LNCaP clone FGC (cell line): ENCODE measurements around the genes WIF1 and DYRK2.

DNA sequence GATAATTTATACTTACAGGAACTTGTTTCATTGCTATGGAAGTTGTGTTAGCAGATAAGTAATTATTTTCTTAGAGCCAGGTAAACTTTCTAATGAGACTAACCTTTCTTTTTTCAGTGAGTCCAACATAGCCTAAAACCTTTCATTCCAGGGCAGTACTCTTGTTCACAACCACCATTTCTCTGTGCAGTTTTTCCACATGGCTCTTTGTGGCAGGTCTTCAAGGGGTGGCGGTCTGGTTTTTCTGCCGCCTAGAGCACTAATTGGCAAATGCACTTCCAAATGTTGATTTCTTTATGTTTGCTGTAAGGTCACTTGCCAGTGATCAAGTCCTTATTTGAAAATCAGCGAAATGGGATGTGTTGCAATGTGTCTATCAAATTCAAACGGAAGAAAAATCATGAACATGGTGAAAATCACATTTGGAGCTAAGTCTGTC lies 1.7 kb downstream of the SRGAP1 start:
- RRBS, 2 experiments: no CpG with 5 or more reads among the region's 4 CpGs

- RRBS, 2 experiments: no CpG with 5 or more reads among the region's 5 CpGs
Observed at GRCh38 chr12:63944832-63945361, 100.4 kb downstream of the SRGAP1 start.

DNA sequence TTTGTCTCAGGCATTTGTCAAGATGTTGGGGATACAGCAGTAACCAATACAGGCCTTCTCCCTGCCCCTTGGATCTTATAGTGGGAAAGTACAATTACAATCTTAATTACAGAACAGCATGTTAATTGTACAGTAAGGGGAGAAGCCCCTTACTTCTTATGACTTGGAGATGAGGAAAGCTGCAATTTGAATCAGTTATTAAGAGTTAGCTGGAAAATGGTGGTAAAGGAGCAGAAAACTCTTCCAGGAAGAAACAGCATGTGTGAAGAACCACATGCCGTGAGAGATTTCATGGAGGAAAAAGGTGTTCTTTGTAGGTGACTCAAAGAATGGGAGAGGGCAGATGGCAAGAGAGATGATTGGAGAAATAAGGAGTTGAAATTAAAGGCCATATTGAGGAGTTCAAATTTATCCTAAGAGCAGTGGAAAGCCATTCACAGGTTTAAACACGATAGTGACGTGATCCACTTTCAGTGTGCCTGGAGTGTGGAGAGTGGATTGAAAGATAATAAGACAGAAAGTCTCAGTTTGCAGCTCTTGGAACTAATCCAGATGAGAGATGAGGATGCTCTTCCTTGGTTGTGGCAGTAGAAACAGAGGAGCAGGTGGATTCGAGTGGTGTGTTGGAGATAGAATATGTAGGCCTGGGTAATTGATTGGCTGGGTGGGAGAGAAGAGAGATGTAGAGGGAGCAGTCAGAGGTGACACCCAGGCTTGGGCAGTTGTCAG lies 154.6 kb downstream of the SRGAP1 start:
- RRBS, 2 experiments: no CpG with 5 or more reads among the region's 4 CpGs

GRCh38 chr12:64181250-64182364 lies 40.5 kb downstream of the KICS2 start:
- RRBS, 2 experiments: no CpG with 5 or more reads among the region's 6 CpGs

DNA sequence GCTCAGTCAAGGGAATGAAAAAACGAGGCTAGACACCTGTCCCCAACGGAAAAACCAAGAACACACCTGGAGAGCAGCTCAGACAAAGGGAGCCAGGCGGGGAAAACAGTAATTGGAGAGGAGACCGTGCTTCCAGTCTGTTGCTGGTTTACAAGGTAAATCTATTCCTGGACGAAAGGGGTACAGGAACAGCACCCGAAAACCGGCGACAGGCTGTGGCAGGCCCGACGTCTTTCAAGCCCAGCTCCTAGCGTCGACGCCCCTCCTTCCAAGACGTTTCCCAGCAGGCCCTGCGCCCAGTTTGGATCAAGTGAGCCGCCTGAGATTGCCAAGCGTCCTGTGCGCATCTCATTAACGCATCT lies 1.5 kb downstream of the C12orf56 start:
- RRBS, 2 experiments: no CpG with 5 or more reads among the region's 19 CpGs

DNA sequence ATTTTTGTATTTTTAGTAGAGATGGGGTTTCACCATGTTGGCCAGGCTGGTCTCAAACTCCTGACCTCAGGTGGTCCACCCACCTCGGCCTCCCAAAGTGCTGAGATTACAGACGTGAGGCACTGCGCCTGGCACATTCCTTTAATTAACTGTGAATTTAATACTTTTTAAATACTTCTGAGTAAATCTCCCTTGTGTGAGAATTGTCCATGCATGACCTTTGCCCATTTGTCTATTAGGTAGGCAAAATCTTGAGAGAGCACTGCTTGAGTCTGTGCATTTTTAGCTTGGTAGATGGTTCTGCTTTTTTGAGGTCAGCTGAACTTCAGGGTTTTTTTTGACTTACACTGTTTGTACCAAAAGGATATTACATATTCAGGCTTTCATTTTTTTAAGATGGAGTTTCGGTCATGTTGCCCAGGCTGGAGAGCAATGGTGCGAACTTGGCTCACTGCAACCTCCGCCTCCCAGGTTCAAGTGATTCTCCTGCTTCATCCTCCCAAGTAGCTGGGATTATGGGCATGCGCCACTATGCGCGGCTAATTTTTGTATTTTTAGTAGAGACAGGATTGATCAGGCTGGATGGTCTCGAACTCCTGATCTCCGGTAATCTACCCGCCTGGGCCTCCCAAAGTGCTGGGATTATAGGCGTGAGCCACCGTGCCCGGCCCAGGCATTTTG lies 10.9 kb downstream of the RASSF3 start:
- RRBS, 2 experiments: no CpG with 5 or more reads among the region's 15 CpGs

GRCh38 chr12:65121006-65121804 lies at the start of gene WIF1:
Gene WIF1 (minus strand): TSS chr12:65121305.
- RRBS, 2 experiments: 65 to 69% methylated on average over 29 of the region's 71 CpGs

DNA sequence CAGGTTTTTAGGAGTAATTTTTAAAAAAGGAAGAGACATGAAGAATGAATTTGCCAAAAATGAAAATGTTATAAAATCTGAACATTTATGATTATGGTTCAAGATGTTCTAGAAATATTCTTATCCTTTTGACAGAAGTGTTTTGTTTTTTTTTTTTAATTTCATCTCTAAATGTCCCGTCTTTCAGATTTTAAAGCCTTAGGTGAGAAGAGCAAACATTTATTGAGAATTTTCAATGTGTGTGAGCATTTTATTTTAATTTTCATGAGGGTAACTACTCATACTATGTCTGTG lies 12.3 kb downstream of the LEMD3 start:
- RRBS, 2 experiments: no CpG with 5 or more reads among the region's 1 CpG

- RRBS, 2 experiments: no CpG with 5 or more reads among the region's 3 CpGs
Observed at GRCh38 chr12:65204633-65205393, 35.4 kb downstream of the LEMD3 start.

GRCh38 chr12:65823383-65824357 lies 613 bp upstream of the HMGA2 start:
- RRBS, 2 experiments: 2 to 5% methylated on average over 14 of the region's 65 CpGs

GRCh38 chr12:65825862-65826536 lies 1.7 kb downstream of the HMGA2 start:
- RRBS, 2 experiments: 28 to 34% methylated on average over 20 of the region's 52 CpGs

- RRBS, 2 experiments: no CpG with 5 or more reads among the region's 6 CpGs
Observed at GRCh38 chr12:65876870-65877517, 52.7 kb downstream of the HMGA2 start.

DNA sequence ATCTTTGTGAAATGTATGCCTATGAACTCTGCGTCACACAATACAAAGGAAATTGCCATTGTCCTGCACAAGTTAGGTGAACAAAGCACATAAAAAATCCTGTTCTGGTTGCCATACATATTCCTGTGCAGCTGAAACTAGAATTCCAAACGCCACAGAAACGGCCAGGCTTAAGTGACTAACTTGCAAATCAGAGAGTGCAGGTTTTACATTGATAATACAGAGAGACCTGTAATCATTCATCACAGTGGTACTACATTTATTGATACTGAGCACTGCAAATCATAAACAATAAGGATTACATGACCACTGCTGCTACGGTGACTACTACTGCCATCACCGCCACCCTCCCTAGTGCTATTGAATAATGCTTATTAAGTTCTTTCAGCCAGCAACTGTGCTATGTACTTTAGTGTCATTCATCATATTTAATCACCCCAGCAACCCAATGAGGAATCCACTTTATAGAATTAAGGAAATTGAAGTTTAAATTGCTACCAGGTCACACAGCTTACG lies 112.1 kb downstream of the HMGA2 start:
- RRBS, 2 experiments: no CpG with 5 or more reads among the region's 6 CpGs

- RRBS, 2 experiments: no CpG with 5 or more reads among the region's 25 CpGs
Observed at GRCh38 chr12:67268231-67268991, 747 bp upstream of the CAND1 start.

DNA sequence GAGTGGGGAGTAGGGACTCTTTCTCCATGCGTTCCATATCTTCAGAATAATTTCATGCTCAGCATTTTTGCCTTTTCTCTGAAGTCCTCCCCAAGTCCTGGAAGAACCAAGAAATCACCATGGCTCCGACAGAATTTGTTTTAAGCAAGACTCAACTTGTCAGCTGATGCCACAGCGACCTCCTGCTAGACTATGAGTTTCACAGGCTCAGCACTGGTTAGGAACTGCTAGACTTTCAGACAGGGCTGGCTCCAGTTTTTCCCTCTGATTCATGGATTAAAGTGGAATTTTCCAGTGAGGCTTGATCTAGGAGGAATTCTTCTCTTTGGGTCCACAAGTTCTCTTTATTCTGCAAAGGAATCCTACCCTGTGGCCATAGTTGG lies 189.1 kb downstream of the CAND1 start:
- RRBS, 2 experiments: no CpG with 5 or more reads among the region's 3 CpGs

DNA sequence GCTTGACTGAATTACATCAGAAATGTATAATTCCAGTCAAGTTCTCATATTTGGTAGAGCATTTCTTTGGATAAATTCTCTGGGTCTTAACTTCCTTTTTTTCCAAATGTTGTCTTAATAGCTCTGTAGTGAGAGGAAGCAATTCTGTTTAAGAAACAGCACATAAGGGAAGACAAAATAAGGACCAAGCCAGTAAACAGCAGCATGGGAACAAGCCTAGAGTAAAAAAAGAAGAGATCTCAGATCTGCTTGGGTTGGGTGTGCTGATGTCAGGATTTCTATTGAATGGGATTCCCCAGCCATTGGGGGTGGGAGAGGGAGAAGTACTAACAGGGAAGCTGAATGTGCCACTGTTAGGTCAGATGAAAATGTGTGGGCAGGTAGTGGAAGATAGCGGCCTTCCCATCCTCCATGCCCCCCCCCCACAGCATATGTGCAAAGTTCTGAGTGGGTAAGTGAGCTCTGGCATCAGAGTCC lies 14.1 kb upstream of the DYRK2 start:
- RRBS, 2 experiments: no CpG with 5 or more reads among the region's 1 CpG

GRCh38 chr12:67648668-67648857 lies at the start of gene DYRK2:
Gene DYRK2 (plus strand): TSS chr12:67648745.
- RRBS, 2 experiments: under 1 to 1% methylated on average over 21 of the region's 33 CpGs

DNA sequence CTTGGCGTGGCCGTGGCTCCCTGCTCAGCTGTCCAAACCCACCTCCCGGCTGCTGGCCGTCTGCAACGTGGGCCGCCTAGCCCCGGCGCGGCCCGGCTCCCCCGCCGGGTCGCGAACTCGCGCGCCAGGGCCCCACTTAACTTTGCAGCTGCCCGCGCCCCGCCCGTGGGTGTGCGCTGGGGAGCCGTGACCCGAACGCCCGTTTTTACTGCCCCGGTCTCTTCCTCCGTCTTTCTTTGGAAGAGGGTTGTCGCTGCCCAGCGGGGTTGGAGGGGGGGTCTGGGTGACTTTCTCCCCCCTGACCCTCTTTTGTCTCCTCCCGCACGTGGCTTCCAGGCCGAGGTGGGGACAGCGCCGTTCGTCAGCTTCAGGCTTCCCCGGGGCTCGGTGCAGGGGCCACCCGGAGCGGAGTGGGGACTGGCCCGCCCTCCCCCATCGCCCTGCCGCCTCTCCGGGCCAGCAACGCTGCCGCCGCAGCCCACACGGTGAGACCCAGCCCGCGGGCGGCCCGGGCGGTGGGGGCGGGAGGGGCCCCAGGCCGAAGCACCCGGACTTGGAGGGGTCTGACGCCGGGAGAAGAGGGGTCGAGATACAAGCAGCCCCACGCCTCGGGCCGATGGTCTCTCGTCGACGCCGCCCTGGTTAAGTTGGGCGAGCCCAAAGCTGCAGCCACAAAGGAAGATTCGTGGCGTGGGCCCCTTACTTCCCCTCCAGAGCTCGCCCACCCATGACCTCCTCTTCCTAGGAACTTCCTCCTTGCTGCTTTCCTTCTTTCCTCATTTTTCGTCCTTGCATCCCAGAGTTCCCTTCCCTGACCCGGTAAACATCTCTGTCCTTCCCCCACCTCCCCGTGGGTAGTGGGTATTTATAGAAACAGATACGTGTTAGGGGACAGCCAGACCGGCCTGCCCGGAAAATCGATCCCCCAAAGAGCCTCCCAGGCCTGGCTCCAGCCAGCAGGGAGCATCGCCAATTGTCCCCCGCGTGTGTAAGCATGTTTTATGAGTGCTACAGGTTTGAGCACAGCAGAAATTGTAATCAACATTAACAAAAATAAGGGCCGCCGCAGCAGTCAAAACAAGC lies 1.3 kb downstream of the DYRK2 start:
- RRBS, 2 experiments: 23 to 33% methylated on average over 40 of the region's 82 CpGs